Psoas muscle (tissue), 2 donors: ENCODE measurements around a stretch of chr4.

DNA sequence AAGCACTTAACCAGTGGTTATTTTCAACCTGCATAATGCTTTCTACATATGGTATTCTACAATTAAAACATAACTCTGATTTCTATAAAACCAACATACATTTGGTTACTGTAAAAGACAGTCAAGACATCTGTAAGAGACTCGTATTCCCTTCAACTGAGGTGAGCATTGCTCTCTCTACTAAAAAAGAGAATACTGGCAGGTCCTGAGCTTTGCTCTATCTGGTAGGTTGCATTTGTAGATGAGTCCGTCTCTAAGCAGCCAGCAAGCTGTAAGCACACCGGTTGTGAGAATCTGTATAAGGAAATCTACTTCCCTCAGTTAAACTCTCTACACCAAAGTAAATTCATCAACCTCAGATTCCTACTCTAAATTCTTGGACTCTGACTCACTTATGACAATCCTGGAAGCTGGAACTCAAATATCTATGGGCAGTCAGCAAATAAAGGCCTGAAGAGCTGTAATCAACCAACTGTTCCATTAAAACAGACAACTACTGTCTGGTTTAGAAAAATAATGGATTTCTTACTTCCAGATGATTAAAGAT lies 38.0 kb downstream of the FAT1 start:
- PRO-cap, 2 experiments, result no peak in any of the 2 experiments

DNA sequence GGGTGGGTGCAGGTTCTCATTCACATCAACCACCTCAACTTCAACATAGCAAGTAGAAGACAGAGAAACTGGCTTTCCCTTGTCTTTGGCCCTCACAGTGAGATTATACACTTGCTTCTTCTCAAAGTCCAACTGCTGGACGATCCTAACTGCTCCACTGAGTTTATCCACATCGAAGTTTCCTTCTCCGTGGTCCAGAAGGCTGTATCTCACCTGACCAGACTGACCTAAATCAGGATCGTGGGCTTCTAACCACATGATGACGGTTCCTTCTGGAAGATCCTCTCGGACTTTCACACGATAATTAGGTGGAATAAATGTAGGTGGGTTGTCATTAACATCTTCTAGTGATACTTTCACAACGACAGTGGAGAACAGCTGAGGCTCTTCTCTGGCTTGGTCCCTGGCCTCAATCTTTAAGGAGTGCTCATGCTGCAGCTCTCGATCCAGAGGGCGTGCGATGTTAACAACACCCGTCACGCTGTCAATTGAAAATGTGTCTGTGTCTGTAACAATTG lies 16.9 kb downstream of the FAT1 start:
- PRO-cap, 2 experiments, result no peak in any of the 2 experiments

- PRO-cap, 2 experiments, result no peak in any of the 2 experiments
Measured at GRCh38 chr4:186743321-186743745, 19.7 kb upstream of the FAT1 start.

DNA sequence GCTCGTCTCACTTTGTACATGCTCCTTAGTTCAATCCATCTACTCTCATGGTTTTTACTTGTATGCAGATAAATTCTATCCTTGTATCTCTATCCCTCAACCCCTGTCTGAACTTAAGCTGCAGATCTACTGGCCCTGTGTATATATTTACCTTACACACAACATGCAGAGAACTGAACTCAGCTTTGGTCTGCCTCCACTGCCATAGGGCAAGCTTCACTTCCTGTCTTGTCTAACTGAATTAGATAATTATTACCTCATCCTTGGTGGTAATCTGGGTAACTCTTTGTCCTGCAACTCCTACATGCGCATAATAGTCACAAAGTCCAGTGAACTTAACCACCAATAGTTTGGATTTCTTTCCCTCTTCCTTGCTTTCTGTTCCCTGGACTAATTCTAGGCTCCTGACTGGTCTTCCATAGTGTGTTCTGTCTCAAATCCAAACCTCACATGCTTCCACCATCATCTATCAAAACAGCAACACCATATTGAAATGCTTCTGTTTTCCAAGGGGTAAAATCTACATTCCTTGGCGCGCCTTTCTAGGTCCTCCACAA lies 32.2 kb upstream of the FAT1 start:
- PRO-cap, 2 experiments, result no peak in any of the 2 experiments

DNA sequence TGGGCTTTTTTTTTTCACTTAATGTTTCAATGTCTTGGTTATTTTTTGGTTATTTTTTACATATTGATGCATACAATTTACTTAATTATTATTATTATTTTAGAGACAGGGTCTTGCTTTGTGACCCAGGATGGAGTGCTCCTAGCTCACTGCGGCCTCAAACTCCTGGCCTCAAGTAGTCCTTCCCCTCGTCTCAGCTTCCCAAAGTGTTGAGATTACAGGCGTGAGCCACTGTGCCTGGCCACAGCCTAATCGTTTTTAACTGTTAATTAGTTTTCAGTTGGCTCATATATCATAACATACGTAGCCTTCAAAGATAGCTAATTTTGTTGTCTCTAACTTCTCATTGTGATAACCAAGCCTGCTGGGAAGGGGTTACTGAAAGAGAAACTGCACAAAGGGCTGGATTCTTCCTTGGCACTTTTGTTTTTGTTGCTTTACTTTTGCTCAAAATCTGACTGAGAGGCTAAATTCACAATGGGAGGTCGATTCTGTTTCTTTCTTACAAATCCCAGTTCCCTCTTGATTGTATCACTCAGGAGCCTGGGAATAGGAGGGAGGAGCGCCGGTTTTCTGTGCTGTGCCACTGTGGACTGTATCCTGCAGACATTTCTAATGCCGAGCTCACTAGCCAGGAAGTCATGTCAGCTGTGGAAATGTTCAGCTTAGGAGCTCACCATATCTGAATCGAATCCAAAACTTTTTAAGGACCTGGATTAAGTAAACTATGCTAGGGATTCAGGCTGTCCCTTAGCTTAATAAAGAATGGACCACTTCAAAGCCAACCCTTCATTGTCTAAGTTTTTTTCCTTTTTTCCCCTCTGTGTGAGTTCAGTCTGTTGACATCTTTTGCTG lies 120.4 kb upstream of the FAT1 start:
- PRO-cap, 2 experiments, result no peak in any of the 2 experiments

GRCh38 chr4:187380368-187380818 lies 615.2 kb upstream of the ZFP42 start:
- PRO-cap, 2 experiments, result no peak in any of the 2 experiments

GRCh38 chr4:188455328-188455651 lies 316.0 kb downstream of the TRIML1 start:
- PRO-cap, 2 experiments, result no peak in any of the 2 experiments

GRCh38 chr4:189658638-189659226 lies 281.9 kb upstream of the FRG1 start:
- PRO-cap, 2 experiments, result no peak in any of the 2 experiments

DNA sequence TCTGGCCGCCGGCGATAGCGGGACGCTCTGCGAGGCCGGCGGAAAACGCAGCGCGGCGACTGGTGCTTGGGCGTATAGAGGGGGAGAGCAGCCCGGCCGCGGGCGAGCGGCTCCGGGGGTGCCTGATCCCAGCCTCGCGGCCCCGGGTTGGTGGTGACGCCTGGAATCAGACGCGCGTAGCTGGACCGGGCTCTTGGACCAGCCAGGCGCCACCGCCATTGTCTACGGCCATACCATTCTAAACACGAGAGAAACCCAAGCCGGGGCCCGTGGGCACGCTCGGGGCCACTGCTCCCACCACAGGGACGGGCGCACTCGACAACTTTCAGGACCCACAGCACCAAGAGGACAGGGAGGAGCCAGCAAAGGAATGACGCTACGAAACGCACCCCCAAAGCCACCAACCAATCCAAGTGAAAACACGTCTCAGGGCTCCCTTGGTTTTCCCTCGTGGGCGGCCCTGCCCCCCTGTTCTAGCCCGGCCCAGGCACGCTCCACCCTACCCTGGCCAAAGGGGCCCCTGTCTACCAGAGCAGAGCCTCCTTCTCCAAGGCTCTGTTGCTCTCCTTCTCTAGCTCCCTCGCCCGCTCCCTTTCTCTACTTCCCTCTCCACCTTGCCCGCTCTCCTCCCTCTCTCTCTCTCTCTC lies 7.8 kb downstream of the FRG2 start:
- PRO-cap, 2 experiments, result no peak in any of the 2 experiments

DNA sequence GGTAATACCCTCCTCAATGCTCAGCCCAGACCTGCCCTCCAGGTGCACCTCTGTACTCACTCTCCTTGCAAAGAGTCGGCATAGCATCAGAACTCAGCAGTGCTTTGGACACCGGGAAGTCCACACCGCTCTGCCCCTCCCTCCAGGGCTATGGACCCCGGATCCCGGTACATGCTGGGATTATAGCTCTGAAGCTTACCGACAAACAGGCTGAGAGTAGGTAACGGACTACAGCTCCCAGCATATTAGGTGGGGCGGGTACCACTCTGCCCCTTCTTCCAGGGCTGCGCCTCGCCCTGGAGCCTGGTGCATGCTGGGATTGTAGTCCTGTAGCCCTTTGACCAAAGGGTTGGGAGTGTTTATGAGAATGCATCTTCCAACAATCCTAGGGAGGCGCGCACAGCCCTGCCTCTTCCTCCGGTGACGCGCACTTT lies 22.3 kb upstream of the FRG2 start:
- PRO-cap, 2 experiments, result no peak in any of the 2 experiments

DNA sequence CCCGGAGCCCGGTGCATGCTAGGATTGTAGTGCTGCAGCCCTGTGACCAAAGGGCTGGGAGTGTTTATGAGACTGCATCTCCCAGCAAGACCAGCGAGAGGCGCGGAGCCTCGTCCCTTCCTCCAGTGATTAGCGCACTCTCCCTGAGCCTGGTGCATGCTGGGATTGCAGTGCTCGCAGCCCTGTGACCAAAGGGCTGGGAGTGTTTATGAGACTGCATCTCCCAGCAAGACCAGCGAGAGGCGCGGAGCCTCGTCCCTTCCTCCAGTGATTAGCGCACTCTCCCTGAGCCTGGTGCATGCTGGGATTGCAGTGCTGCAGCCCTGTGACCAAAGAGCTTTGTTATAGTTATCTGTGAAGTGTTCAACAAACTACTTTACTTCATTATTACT lies 22.7 kb upstream of the FRG2 start:
- PRO-cap, 2 experiments, result no peak in any of the 2 experiments